Measurements from ENCODE around the genes DPH2, SLC6A9 and KLF18.

DNA sequence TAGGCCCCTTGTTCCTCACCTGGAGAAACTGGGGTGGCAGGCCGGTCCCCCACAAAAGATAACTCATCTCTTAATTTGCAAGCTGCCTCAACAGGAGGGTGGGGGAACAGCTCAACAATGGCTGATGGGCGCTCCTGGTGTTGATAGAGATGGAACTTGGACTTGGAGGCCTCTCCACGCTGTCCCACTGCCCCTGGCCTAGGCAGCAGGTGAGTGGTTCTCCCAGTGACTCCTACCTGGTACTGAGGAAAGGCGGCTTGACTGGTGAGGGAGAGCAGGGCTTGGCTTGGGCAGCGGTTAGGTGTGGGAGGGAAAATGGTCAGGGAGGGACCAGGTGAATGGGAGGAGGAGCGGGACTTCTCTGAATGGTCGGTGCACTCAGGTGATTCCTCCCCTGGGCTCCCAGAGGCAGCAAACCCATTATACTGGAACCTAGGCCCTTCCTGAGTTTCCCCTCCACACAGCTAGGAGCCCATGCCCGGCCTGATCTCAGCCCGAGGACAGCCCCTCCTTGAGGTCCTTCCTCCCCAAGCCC lies 2.0 kb downstream of the ARTN start:
- PRO-cap, result no peak

DNA sequence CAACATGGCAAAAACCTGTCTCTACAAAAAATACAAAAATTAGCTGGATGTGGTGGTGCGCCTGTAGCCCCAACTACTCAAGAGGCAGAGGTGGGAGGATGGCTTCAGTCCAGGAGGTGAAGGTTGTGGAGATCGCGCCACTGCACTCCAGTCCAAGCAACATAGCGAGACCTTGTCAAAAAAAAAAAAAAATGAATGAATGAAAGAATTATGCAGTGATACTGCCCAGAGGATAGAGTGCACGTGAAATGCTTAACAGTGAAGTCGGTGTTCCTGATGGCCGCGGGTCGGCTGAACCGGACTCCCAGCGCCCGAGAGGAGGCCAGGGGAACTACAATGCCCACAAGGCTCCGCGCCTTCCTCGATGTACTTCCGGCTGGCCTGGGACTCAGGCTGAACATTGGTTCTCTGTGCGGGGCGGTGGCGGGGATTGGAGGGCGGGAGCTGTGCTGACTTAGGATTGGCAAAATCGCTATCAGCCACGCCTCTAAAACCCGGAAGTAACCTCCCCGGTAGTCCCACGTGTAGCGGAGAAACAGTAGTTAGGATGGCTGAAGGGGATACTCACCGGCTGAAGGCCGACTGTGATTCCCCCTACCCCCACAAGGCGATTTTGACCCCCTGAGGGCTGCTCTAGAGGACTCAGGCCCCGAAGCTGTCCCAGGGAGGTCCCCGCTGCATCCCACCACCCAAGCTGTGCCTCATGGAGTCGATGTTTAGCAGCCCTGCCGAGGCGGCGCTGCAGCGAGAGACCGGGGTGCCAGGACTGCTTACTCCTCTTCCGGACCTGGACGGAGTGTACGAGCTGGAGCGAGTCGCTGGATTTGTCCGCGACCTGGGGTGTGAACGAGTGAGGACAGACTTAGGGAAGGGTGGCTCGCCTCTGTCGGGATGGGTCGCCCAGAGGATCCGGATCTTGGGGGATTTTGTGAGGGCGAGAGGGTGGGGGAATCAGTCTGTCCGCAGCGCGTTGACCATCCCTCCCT lies at the start of gene DPH2:
DPH2 (plus strand) TSS at position 538 of the 986 bp plus-strand sequence.
- PRO-cap, result unidirectional peak, plus-strand start at position 541 of the sequence

GRCh38 chr1:43975090-43975711 lies 441 bp downstream of the ATP6V0B start:
- PRO-cap, result bidirectional peak, plus-strand start at chr1:43975382, minus-strand start at chr1:43975458

GRCh38 chr1:44031020-44031969 lies at the start of gene SLC6A9:
Gene SLC6A9 (minus strand): TSS chr1:44031462.
- PRO-cap, result bidirectional peak, plus-strand start at chr1:44031668, minus-strand start at chr1:44031462

GRCh38 chr1:44141465-44141917 lies at the start of gene KLF18:
Gene KLF18 (minus strand): TSS chr1:44141631.
- PRO-cap, result no peak

DNA sequence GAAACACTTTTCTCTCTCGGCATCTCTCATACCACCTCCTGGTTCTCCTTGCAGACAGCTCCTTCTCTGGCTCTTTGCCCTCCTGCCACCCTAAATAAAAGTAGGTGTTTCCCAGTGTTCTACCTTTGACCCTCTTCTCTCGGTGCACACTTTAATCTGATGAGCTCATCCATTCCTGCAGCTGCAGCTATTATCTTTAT lies 126.9 kb downstream of the TMEM53 start:
- PRO-cap, result no peak

DNA sequence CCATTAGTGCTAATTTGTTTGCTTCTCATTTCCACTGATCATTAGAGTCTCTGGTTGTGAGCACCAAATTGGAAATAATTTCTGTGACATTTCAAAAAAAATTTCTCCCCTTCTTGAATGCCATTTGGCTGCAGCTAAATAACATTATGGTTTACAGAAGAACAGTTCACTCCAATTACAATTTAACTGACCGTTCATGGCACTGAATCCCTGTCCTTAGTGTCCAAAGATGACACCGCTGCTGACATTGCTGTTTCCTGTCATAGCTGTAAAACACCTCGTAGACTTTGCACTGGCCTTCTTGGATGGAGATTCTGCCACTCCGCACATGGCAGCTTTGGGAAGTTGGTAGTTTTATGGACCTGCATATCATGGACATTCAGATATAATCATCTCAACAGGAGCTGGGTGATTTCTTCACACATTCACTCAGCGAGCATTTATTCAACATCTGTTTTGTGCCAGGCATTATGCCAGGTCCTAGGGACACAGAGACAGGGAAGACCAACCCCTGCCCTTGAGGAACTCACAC lies 4.9 kb downstream of the ARMH1 start:
- PRO-cap, result no peak

GRCh38 chr1:44778362-44778567 lies 2.9 kb downstream of the RPS8 start:
- PRO-cap, result no peak

DNA sequence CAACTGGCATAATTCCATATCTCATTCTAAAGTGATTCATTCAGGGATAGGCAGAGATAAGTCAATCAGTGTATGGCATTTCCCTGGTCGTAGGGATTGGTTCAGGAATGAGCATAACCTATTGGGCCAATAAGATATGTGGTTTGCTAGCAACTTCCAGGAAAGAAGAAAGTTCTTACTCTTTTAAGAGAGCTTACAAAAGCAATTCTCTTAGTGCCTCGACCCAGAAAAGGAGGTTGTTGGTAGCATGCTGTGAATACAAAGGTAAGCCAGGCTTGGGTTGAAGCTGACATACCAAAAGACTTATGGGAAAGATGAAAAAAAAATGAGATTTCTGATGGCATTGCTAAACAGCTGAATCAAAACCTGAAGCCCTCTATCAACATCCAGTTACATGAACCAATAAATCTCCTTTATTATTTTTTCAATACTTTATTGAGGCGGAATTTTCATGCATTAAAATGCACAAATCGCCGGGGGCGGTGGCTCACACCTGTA lies 4.9 kb upstream of the ZSWIM5 start:
- PRO-cap, result no peak

- PRO-cap, result no peak
These were observed 29.1 kb upstream of the HPDL start for GRCh38 chr1:45297494-45298002.

GRCh38 chr1:45543770-45544241 lies 6.8 kb upstream of the AKR1A1 start:
- PRO-cap, result no peak

GRCh38 chr1:45612316-45613408 lies 11.2 kb downstream of the CCDC17 start:
- PRO-cap, result no peak

GRCh38 chr1:45650278-45651725 lies 26.9 kb upstream of the CCDC17 start:
- PRO-cap, result no peak

DNA sequence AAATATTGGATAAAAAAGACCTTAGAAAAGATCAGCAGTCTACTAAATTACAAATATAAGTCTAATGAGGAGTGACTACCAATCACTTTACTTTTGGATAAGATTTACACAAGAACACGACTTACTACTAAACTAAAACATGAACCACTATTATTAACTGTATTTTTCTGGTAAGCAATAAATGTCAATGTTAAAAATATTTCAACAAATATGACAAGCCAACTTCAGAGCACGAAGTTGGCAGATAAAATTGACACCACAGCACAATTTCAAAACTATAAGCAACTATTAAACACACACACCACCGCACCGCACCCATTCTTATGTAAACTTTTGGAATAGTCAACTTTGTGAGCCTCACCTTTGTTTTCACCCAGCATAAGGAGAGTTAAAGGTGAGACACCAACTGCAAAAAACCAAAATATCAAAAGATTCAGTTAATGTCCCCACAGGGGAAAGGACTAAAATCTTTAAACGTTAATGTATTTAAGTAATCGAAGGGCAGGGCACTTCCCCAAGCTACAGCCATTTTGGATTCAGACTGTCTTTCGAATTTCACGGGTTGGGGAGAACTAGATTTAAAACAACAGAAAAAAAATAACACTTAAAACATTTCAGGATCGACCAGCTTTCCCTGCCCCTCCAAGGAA lies 993 bp downstream of the GPBP1L1 start:
- PRO-cap, result no peak

DNA sequence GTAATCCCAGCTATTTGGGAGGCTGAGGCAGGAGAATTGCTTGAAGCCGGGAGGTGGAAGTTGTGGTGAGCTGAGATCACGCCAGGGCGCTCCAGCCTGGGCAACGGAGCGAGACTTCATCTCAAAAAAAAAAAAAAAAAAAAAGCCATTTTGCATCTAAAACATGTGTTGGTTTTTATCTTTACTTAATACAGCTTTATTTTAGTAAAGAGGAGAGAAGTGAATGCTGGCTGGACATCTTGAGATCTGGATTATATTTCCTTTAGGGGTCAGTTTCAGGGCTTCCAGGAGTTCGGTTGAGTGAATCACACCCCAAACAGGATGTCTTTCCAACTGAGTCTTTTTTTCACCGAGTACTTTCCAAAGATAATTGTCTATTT lies 16.5 kb upstream of the IPP start:
- PRO-cap, result unidirectional peak, minus-strand start at position 248 of the sequence

- PRO-cap, result no peak
These were observed 112.8 kb downstream of the PIK3R3 start for GRCh38 chr1:46019487-46020150.

DNA sequence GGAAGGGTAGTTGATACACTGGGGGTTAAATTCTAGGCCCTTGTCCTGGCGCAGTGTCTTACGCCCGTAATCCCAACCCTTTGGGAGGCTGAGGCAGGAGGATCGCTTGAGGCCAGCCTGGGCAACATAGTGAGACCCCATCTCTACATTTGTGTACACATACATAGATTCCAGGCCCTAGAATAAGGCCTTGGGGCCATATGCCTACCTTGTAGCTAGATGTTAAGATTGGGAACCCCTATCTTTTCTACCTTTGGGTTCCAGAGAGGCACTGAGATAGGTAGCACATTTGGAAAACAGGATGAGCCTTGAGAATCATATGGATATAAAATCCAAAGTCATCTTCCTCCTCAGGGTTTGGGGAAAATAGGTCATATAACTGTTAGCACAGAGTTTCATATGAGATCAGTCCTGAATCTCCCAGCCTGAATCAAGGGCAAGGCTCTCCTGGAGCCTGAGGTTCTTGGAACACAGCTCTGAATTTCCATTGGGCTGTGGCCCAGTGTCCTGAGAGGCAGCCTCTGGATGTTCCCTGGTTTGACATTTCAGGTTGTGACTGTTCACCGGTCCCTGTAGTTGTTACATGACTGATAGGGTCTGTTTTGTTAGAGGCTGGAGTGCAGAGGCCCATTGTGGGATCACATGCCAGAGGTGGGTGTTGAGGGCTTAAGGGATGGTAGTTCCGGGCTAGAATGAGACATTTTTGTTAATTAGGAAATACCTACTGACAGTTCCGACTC lies 104.4 kb downstream of the PIK3R3 start:
- PRO-cap, result no peak

GRCh38 chr1:46131391-46132014 lies 926 bp downstream of the PIK3R3 start:
- PRO-cap, result no peak

- PRO-cap, result no peak
These were observed 5.2 kb upstream of the P3R3URF start for GRCh38 chr1:46181105-46182236.

DNA sequence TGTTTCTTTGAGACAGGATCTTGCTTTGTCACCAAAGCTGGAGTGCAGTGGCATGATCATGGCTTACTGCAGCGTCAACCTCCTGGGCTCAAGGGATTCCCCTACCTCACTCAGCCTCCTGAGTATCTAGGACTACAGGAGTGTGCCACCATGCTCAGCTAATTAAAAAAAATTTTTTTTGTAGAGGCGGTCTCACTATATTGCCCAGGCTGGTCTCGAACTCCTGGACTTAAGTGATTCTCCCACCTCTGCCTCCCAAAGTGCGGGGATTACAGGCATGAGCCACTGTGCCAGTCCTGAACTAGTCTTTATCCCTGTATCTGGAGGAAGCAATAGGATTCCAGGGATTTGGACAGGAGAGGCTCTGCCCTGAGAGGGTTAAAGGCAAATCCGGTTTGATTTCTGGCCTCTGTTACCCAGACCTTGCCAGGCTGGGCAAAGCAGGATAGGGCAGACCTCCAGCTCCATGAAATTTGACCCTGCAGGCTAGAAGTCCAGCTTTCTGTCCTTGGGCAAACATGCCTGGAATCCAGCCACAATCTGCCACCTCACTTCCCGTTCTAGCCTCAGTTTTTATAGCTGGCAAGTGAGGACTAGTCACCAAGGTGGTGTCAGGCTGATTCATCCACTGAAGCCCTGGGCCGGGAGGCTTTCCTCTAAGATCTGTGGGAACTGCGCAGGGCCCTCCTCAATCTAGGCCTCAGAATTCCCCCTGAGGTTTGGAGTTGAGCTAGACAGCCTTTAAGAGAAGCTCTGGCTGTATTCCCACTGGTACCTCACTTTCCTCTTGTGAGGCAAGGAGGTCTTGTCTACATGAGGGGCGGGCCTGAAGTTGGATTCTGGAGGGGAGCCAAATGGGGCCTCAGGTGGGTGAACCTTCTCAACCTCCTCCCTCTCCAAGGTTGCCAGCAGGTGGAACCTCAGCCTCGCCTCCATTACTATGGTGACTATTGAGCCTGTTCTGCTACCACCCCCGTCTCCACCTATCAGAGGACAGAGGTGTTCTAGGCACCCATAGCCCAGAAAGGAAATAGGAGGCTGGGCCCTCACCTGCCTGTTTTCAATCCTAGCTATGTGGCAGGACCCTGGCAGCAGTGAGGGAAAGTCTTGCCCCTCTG lies 6.9 kb upstream of the P3R3URF start:
- PRO-cap, result no peak

Data from penis (tissue), 1 donor.